Brain (tissue), 1 donor: ENCODE results near the genes EN1 and TMEM37.

DNA sequence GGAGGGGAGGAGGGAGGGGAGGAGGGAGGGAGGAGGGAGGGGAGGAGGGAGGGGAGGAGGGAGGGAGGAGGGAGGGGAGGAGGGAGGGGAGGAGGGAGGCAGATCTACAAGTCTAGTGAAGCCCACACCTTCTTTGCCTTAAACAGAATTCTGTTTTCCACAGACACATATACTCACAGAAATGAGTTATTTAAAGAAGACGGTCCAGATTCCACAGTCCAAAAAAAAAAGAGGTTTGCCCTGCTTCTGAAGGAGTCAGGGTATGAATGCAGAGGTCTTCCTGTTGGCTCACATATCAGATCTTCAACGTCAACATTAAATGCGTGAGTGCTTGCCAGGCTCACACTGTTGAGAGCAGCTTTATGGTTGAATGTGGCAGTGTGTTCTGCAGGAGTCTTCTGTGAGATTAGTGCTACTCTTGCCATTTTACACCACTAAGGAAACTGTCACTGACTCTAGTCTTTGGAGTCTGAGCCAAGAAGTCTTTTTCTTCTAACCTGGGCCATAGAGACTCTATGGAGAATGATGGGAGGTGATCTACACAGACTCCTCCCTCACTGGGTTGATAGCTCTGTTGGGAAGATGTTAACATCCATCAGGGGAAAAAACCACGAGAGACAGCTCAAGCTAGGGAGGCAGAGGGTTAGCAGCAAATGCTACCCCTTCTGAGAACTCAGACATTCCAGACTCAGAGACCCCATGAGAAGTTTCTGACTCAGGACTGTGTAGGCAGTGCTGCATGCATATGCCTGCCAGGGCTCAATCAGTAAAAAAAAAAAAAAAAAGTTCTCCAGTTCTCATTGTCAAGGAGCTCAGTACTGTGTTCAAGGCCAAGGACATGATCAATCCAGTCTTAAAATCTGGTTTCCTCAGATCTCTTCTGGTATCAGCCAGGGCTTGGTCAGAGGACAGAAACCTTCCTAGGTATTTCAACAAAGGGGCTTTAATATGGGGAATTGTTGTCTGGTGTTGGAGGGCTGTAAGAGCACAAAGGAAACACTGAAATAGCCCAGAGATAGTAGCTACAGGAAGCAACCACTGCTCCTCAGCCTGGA is 23.2 kb downstream of the PAX8 start:
- RRBS: no CpG with 5 or more reads among the region's 4 CpGs

DNA sequence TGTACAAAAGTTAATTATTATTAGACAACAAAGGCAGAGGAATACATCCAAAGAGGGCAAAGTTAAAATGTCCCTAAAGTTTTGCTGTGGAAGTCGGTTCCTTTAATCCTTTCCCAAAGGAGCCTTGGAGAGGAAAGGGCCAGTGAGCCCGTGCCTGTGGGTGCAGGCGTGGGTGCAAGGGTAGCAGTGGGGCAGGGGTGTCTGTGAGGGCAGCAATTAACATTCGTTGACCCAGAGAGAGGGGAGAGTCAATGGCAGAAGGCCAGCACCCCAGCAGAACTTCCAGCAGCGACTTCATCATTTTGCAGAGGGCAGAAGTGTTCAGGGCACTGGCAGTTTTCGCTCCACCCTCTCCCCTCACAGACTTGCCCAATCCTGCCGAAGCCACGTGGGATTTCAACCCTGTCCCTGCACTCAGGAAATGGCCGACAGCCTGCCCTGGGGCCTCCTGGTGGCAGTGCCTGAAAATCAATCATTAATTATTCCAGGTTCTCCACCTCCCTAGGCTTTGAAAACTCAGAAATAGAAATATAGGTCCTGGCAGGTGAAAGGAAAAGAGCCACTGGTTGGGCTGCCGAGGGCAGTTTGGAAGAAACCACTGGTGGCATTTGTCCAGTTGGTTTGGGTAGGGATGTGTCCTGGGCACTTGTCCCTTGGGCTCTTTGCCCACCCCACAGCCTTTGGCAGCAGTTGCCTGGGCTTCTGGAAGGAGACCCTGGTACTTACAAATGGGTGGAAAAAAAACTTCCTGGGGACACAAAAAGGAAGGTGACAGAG is 4.3 kb upstream of the PAX8 start:
- RRBS: no CpG with 5 or more reads among the region's 10 CpGs

DNA sequence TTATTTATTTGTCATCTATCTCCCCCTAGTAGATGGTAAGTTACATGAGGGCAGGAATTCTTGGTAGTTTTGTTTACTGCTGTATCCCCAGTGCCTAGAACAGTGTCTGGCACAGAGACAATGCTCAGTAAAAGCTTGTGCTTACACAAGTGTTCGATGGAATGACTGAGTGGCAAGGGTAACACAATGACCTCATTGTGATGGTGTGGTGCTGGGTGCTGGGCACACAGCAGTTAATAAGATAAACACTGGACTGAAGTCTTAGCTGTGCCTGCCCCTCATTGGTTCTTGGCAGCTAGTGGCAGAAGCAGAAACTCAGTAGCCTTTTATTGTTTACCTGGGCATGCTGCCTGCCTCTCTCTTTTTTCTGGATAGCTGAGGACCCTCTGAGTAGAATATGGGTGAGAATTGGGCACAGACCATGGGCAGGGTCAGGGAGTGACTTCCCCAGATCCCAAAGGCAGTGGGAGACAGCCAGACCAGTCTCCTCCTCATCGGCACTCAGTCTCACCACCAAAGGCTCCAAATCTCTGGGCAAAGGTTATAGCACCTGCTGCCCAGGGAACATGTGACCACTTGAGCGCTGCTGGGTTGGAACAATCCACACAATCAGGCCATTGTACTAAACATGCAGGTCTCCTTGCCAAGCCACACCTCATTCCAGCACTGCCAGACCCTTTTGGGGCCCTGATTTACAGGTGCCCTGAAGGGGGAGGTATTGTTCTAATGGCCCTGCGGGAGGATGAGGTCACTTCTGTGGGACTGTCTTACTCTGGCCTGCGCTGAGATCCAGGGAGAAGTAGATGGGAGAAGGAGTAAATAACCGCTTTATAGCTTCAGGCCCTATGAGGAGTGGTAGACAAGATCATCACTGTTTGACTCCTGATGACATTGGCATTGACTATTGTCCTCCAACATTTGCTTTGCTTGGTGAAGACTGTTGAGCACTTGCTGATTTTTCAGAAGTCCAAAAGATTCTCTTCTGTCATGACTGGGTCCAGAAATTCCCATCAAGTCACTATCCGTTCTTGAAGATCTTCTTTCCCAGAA is 9.8 kb upstream of the PAX8 start:
- RRBS: no CpG with 5 or more reads among the region's 7 CpGs

GRCh38 chr2:113324715-113325187 is 46.0 kb upstream of the PAX8 start:
- RRBS: no CpG with 5 or more reads among the region's 28 CpGs

DNA sequence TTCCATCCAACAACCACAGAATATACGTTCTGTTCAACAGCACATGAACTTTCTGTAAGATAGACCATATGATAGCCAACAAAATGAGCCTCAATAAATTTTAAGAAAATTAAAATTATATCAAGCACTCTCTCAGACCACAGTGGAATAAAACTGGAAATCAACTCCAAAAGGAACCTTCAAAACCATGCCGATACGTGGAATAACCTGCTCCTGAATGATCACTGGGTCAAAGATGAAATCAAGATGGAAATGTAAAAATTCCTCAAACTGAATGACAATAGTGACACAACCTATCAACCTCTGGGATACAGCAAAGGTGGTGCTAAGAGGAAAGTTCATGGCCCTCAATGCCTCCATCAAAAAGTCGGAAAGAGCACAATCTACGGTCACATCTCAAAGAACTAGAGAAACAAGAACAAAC is 8.4 kb upstream of the FOXD4L1 start:
- RRBS: no CpG with 5 or more reads among the region's 5 CpGs

DNA sequence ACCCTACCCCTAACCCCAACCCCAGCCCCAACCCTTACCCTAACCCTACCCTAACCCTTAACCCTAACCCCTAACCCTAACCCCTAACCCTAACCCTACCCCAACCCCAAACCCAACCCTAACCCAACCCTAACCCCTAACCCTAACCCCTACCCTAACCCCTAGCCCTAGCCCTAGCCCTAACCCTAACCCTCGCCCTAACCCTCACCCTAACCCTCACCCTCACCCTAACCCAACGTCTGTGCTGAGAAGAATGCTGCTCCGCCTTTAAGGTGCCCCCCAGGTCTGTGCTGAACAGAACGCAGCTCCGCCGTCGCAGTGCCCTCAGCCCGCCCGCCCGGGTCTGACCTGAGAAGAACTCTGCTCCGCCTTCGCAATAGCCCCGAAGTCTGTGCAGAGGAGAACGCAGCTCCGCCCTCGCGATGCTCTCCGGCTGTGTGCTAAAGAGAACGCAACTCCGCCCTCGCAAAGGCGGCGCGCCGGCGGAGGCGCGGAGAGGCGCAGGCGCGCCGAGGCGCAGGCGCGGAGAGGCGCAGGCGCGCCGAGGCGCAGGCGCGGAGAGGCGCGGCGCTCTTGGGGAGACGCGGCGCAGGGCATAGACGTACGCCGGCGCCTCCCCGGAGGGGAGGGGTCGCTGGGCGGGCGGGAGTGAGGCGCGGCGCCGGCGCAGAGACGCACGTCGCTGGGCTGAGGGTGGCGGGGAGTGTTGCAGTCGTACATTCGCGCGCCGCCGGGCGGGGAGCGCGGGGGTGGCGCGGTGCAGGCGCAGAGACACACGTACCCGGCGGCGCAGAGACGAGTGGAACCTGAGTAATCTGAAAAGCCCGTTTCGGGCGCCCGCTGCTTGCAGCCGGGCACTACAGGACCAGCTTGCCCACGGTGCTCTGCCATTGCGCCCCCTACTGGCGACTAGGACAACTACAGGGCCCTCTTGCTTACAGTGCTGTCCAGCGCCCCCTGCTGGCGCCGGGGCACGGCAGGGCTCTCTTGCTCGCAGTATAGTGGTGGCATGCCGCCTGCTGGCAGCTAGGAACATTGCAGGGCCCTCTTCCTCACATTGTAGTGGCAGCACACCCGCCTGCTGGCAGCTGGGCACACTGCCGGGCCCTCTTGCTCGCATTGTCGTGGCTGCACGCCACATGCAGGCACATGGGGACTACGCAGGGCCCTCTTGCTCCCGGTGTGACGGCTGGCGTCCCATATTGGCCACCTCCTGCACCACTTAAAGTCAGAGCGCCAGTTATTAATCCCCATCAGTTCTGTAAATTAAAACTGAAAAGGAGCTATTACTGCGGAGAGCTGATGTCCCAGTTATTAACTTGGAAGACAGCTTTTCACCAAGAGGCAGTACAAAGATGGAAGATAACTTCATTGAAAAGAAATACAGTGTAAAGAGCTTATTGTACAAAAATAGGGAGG is 23.3 kb upstream of the RABL2A start:
- RRBS: 3% methylated on average over 11 of the region's 107 CpGs

DNA sequence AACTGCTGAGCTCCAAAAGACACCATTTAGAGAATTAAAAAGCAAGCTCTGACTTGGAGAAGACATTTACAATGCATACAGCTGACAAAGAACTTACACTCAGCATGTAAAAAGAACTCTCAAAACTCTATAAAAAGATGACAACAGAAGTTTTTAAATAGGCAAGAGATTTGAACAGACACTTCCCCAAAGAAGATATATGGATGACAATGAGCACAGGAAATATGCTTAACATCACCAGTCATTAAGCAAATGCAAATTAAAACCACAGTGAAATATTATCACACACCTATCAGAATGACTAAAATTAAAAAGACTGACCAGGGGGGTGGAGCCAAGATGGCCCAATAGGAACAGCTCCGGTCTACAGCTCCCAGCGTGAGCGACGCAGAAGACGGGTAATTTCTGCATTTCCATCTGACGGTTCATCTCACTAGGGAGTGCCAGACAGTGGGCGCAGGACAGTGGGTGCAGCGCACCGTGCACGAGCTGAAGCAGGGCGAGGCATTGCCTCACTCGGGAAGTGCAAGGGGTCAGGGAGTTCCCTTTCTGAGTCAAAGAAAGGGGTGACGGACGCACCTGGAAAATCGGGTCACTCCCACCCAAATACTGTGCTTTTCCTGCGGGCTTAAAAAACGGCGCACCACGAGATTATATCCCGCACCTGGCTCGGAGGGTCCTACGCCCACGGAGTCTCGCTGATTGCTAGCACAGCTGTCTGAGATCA is 28.9 kb downstream of the RABL2A start:
- RRBS: no CpG with 5 or more reads among the region's 24 CpGs

DNA sequence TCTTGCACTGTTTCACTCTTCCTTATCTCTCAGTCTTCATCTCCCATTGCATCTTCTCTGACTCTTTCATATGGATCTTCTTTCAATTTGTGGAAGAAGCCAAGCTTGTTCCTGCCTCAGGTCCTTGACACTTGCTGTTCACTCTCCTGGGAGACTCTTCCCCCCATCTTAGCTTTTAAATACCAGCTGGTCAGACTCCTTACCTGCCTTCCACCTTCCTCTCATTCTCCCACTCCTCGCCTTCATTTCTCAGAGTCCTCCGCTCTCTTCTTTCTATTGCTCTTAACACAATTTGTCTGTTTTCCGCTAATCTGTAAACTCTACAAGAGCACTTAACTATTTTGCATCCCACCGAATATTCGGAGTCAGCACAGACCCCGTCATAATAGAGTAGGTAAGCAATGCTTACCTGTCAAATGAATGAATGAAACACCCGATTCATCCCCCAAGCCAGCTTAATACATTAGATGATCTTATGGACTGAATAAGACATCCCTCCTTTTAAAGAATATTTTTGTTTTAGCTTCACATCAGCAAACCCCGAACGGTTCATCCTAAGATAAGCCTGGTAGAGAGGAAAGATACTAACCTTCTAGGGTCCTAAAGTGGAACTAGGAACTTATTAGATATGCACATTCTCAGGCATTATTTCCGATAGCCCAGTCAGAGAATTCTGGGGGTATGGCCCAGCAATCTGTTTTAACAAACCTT is 1.4 kb upstream of the ACTR3 start:
- RRBS: no CpG with 5 or more reads among the region's 10 CpGs

DNA sequence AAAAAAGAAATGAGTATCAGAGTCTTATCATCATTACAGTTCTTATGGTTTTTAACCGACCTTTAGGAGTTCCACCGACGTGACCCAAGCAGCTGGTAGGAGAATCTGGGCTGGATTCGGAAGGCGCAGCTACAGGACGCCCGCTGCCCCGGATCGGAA is 718.5 kb downstream of the DPP10 start:
- RRBS: 4% methylated on average over 2 of the region's 9 CpGs

DNA sequence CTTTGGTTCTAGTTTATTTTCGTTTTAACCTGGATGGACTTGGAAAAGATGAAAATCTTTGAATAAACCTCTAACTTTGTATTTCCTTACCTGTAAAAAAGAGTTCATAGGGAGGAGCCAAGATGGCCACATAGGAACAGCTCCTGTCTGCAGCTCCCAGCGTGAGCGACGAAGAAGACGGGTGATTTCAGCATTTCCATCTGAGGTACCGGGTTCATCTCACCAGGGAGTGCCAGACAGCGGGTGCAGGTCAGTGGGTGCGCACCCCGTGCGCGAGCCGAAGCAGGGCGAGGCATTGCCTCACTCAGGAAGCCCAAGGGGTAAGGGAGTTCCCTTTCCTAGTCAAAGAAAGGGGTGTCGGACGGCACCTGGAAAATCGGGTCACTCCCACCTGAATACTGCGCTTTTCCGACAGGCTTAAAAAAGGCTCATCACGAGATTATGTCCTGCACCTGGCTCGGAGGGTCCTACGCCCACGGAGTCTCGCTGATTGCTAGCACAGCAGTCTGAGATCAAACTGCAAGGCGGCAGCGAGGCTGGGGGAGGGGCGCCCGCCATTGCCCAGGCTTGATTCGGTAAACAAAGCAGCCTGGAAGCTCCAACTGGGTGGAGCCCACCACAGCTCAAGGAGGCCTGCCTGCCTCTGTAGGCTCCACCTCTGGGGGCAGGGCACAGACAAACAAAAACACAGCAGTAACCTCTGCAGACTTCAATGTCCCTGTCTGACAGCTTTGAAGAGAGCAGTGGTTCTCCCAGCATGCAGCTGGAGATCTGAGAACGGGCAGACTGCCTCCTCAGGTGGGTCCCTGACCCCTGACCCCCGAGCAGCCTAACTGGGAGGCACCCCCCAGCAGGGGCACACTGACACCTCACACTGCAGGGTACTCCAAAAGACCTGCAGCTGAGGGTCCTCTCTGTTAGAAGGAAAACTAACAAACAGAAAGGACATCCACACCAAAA is 191.1 kb upstream of the DDX18 start:
- RRBS: no CpG with 5 or more reads among the region's 30 CpGs

- RRBS: no CpG with 5 or more reads among the region's 7 CpGs
Observed at GRCh38 chr2:118087036-118087503, 1.2 kb upstream of the INSIG2 start.

DNA sequence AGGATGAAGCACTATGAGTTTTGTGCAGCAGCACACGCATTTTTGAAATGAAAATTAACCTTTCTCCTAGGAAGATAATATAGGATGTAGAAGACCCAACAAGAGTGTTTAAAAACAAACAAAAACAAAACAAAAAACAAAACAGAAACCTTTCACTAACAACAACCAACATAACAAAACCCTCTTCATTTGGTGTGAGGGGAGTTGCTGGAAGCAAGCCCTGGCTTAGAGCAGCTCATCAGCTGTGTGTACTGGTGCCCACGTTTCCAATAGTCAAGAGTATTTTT is 134.3 kb downstream of the INSIG2 start:
- RRBS: no CpG with 5 or more reads among the region's 2 CpGs

DNA sequence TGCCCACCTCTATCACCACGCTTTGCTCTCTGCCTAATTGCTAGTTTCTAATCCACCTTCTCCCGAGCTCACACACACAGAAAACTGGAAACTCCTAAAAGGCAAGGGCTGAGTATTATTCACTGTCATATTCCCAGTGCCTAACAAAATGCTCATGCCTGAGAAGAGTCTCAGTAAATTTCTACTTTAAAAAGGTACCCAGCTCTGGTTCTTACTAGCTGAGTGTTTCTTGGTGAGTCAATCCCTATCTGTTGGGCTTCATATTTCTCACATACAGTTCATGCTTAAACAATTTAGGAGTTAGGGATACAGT is 205.0 kb downstream of the EN1 start:
- RRBS: no CpG with 5 or more reads among the region's 2 CpGs

- RRBS: 3% methylated on average over 12 of the region's 58 CpGs
Observed at GRCh38 chr2:118842741-118843667, 4.4 kb downstream of the EN1 start.

- RRBS: 5% methylated on average over 18 of the region's 45 CpGs
Observed at GRCh38 chr2:118847492-118848117, at the start of gene EN1. TSS of gene EN1 (minus strand) at chr2:118847648.

DNA sequence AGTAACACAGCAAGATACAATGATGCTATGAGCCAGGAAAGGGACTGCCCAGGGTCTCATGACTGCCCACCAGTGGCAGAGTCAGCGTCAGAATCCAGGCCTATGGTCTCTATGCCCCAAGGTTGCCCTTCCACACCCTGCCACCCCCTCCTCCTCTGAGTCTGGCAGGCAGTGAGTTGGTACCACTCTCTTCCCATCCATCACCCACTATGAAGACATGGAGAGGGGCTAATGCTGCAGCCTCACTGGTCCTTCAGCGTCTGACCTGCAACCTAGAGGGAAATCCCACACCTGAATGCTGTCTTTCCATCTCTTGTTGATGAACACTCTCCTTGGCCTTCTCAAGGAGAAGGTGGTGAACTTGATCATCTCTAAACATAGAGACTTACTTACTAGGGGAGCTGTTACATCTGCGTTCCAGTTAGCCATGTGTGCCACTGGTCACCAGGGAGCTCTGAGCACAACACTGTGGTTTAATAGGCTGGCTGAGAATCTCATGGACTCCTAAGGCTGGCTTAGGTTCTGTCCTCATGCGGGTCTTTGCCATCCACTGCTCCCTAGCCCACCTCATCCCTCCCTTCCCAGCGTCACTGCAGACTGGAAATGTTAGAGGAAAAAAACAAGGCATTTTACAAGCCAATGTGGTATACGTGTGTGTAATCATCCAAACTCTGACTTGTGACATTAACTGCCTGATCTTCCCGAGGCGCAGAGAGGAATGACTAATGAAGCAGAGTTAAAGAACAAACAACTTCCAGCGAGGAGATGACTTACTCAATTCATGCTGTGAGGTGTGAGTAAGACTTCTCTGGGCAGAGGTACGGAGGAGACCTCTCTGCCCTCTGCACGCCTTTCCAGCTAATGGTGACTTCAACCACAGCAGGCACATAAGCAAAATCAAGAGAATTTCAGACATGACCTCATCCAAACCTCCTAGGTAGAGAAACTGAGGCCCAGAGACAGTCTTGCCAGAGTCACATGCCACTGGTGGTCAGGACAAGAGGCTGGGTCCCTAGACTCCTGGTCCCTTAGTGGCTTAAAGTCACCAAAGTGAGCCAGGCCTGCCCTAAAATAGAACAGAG is 28.9 kb downstream of the STEAP3 start:
- RRBS: no CpG with 5 or more reads among the region's 11 CpGs

DNA sequence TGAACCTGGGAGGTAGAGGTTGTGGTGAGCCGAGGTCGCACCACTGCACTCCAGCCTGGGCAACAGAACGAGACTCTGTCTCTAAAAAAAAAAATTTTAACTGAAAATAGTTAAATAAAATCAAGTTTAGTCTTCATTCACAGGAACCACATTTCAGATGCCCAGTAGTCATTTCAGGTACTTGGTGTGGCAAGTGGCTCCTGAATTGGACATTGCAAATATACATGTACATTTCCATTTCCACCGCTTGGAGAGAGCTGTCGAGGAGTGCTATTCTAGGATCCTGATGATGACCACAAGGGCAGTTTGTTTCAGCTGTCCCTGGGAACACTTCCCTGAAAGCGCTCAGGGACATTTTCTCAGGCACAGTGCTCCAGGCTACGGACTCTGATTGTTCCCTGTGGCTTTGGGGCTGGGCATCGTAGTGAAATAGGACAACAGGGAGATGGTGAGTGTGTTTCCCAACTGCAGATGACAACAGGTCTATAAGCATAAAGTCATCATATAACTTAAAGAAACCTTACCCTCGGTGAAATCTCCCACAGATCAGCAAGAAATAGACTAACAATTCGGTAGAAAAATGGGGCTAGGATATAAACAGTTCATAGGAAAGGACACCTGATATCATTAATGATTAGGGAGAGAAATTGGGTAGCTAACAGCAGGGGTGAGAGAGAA is 3.1 kb downstream of the DBI start:
- RRBS: no CpG with 5 or more reads among the region's 10 CpGs

GRCh38 chr2:119431049-119431962 is at the start of gene TMEM37:
TSS of gene TMEM37 (plus strand) at chr2:119431854.
- RRBS: 2% methylated on average over 35 of the region's 78 CpGs

DNA sequence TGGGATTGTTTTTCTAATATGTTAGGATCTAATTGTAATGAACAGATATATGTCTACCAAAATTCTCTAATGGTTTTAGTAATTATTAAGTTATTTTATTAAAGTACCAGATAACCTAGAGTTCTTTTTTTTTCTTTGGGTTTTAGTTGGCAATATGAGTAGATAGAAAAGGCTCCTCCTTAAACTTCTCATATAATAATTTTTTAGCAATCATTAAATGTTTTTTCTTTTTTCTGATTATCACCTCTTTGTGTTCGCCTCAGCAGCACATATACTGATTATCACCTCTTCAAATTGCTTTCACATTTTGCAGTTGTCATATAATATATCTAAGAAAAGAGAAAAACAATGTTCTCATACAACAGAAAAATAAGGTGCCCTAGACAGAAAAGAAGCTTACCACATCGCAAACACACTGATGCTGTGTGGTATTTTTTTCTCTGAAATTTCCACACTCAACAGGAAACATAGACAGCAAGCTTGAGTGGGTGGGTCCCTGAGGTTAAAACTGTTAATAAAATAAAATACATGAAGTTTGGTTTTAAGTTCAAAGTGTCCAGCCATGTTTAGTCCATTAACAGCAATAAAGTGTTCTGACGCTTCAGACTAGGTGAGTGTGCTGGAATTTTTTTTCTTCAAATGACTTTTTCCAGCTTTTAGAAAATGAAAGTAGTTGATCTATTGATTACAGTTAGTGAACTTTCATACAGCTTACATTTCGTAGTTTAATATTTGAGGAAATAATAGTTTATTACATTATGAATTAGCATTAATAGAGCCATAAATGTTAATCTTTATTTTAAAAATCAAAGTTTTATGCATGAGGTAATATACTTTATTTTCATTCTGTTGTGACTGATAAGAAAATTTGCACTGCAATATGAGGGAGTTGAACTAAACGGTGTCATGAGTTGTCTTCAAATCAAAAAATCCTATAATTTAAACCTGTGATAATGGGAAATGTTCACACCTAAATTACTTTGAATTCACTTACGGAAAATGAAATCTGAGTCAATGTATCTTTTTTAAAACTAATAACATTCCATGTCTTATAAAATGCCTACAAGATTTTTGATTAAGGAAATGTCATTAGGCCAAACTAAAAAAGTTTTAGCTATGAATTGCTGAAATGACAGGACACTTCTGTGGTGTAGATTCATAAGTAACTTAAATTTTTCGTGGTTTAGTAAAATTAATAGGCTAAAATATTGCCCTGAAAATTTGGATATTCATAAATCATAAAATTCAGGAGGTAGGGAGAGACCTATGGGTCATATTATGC is 83.2 kb upstream of the EPB41L5 start:
- RRBS: no CpG with 5 or more reads among the region's 7 CpGs

DNA sequence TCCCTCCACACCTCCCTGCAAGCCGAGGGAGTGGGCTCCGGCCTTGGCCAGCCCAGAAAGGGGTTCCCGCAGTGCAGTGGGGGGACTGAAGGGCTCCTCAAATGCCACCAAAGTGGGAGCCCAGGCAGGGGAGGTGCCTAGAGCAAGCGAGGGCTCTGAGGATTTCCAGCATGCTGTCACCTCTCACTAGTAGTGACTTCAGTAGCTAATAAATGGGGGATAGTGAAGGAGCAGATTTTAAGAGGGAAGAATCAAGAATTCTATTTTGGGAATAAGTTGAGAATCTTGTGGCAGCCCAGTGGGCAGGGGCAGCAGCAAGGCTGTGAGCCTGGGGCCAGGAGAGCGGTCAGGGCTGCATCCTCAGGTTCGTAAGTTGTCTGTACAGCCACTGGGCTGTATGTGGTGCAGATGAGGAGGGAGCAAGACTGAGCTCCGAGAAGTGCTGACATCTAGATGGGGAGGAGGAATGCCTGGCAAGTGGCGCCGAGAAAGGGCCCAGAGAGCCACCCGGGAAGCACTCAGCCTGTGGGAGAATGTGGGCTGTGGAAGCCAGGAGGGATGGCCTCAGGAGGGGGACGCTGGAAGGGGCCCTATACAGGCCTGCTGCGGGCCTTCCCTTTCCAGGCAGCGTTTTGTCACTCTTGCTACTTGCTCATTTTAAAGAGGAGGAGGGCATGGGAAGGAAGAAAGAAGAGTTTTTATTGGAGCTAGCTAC is 7.6 kb downstream of the RALB start:
- RRBS: no CpG with 5 or more reads among the region's 13 CpGs